Kidney (tissue), 2 donors: ENCODE measurements around a stretch of chr13.

DNA sequence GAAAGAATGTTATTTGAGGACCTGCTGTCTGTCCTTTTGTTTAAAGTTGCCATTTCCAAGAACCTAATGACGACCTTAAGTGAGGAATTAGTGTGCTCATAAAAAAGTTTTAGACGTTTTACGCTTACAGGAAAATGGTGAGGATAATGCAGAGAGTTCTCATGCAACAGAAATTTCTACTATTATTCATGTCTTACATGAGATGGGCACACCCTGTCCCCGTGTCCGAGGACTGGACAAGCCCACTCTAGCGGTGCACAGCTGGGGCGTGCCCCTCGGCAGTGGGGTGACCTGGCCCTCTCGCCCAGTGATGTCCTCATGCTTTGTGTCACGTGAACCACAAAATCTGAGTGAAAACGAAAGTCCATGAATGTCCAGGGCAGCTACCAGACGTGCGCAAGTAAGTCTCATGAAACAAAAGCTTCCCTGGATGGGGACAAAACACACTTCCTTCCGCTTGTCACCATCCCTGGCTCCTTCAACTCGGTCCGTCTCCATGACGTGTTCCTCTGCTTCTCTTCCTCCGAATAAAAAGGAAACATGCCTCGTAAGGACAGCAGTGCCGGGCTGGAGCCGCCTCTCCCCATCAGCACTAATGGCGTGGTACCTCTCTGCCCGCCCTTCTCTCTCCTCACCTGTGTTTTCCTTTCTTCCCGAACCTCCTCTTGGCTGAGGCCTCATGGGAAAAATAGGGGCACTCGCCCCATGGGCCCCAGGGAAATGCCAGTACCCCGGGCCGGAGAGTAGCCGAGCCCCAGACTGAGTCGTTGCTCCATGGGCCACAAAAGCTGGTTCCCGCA is 45.6 kb downstream of the ANKRD10 start:
- PRO-cap, result unidirectional peak, plus-strand start at position 369 of the sequence; bidirectional peak, plus-strand start at position 556 of the sequence, minus-strand start at position 480 of the sequence
- RRBS, result 46% methylated on average over 4 of the region's 30 CpGs

DNA sequence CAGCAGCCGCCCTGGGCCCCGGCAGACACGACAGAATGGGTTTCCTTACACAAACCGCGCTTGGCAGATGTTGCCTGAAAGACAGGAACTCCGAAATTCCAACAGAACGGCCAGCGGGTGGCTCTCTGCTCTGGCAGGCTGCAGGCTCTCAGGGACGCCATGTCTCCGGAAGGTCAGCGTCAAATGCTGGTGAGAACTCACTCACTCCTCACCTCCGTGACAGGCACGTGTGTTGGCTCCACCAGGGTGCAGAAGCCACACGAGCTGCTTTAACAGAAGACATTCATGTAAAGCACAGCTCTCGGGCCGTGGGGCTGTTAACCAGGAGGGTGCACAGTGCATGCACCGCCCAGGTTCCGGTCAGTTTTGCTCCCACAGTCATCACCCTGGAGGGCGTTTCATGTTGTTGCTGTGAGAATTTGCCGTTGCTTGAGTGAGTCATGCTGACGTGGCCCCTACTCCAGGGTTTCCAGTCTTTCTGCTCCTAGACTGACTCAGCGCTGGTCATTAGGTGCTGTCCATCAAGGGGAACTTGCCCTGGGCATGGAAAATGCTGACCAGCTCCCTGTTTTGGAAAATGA is 44.9 kb downstream of the ANKRD10 start:
- PRO-cap, result unidirectional peak, minus-strand start at position 184 of the sequence; bidirectional peak, plus-strand start outside the sequence, minus-strand start at position 342 of the sequence
- RRBS, result 26% methylated on average over 2 of the region's 22 CpGs

DNA sequence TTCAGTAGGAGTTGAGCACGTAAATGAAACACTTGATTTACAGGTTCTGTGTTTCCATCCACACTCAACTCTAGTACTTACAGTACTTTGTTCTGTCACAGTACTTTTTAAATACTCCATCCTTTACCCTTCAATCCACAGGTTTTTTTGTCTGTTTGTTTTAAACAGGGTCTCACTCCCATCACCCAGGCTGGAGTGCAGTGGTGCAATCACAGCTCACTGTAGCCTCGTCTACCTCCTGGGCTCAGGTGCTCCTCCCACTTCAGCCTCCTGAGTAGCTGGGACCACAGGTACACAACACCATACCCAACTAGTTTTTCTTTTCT is 16.5 kb downstream of the ANKRD10 start:
- PRO-cap, result no peak
- RRBS, result no CpG with 5 or more reads among the region's 2 CpGs

DNA sequence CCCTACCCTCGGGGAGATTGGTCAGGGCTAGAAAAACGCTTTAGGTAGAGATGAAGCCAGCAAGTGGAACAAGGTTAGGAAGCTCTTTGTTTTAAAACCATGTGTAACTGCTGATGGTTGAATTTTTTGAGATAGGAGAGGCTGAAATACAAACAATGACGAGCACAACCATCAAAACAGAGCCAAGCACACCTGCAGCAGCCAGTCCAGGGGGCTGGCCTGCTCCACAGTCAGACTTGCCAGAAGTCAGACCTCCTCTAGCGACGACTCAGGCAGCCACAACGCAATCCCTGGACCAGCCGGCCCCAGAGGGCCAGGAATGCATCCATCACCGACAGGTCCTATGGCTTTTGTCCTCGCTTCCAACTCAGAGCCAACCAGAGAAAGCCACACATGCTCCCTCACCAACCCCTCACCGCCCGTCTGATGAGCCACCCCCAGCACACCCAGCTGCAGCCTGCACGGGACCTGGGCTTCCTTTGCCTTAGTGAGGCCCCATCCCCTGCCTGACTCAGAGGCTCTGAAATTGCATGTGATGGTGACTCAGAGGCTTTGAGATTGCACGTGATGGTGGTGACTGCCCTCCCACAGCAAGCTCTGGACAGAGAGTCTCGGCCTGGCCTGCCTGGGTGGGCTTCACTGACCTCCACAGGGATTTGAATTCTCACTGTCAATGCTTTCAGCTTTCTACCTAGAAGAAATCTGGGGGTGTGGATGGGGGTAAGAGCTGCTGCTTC is 40.2 kb upstream of the ANKRD10 start:
- PRO-cap, result no peak
- RRBS, result no CpG with 5 or more reads among the region's 14 CpGs

- PRO-cap, result unidirectional peak, minus-strand start at chr13:111116385
- RRBS, result 7% methylated on average over 4 of the region's 18 CpGs
Observed at GRCh38 chr13:111116162-111116643, 1.1 kb downstream of the ARHGEF7 start.

- PRO-cap, result no peak
- RRBS, result no CpG with 5 or more reads among the region's 6 CpGs
Observed at GRCh38 chr13:111280700-111281012, 39.8 kb upstream of the TEX29 start.

- PRO-cap, result no peak
- RRBS, result no CpG with 5 or more reads among the region's 19 CpGs
Observed at GRCh38 chr13:111303623-111304381, 16.6 kb upstream of the TEX29 start.

- PRO-cap, result no peak
- RRBS, result 40% methylated on average over 5 of the region's 10 CpGs
Observed at GRCh38 chr13:111658149-111658552, 337.7 kb downstream of the TEX29 start.

DNA sequence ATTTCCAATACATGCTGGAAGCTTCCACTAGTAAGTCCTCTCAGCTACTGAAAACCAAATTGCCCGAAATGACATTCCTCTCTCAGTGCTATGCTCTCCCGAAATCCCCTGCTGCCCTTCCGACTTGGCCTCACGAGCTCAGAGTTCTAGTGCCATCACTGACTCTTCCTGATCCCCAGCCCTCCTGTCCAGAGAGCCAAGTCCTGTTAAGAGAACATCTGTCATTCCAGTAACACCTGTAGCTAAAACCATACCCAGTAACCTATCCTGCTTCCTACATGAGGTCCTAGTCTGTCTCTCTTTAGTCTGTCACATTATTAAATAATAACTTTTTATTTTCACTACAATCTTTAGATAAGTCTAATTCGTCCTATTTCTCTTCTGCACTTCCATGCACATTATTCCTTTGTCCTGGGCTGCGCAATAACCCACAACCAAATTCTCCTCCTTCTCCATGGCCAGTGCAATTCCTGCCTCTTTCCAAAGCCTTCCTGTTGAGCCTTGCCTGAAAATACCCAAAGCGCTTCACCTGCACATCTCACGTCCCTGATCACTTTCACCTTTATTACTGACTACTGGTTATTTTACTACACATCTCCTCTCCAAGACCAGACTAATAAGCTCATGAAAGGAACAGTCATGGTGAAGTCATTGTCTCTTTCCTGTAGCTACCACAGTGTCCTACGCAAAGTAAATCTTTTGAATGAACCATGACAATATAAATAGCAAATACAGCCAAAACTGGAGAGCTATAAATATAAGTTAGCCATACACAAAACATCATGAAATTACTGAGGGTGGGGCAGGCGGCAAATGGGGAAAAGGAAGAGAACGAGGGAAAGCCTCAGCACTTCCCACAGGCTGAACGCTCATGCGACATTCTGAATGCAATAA is 62.9 kb downstream of the TUBGCP3 start:
- PRO-cap, result no peak
- RRBS, result no CpG with 5 or more reads among the region's 13 CpGs

DNA sequence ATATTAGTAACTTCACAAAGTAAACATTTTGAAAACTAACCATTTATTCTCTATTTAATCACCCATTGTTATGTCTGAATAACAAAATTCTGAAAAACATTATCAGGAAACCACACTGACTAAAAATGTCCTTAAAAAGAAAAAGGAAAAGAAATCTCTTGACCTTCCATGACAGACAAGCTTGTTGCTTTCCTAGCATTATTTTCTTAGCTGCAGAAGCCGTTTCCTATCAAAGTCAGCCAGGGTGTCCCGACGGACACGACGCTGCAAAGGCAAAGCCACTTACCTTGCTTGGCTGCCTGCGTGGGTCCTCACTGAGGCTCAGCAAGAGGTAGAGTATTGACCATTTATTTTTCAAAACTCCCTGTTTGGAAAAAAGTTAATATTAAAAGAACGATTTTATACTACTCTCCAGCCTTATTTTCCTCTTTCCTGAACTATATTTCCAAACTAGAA is 28.9 kb downstream of the TUBGCP3 start:
- PRO-cap, result no peak
- RRBS, result no CpG with 5 or more reads among the region's 7 CpGs

GRCh38 chr13:112713583-112713974 is 23.7 kb downstream of the ATP11A start:
- PRO-cap, result no peak
- RRBS, result no CpG with 5 or more reads among the region's 8 CpGs

GRCh38 chr13:112768613-112769225 is 78.9 kb downstream of the ATP11A start:
- PRO-cap, result no peak
- RRBS, result 74% methylated on average over 7 of the region's 24 CpGs

DNA sequence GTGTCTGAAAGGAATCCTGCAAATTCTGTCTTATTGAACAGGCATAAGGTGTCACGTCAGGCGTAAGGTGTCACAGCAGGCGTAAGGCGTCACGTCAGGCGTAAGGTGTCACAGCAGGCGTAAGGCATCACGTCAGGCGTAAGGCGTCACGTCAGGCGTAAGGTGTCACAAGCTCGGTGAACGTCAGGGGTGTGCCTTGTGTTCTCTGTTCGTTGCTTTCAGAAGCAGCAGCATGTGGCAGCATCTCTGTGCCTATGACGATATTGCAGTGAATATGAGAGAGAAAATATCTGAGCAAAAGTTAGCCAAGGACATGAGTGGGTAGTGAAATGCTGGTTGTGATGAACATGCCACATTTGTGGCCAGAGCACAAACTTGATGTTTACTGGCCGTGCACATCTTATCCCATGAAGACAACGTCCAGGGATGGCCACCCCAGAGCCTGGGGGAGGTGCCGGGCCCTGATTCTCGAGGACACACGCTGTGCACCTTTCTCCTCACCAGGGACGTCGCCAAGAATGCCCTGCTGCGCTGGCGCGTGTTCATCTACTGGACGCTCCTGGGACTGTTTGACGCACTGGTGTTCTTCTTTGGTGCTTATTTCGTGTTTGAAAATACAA is 107.0 kb upstream of the MCF2L start:
- PRO-cap, result no peak
- RRBS, result no CpG with 5 or more reads among the region's 29 CpGs

DNA sequence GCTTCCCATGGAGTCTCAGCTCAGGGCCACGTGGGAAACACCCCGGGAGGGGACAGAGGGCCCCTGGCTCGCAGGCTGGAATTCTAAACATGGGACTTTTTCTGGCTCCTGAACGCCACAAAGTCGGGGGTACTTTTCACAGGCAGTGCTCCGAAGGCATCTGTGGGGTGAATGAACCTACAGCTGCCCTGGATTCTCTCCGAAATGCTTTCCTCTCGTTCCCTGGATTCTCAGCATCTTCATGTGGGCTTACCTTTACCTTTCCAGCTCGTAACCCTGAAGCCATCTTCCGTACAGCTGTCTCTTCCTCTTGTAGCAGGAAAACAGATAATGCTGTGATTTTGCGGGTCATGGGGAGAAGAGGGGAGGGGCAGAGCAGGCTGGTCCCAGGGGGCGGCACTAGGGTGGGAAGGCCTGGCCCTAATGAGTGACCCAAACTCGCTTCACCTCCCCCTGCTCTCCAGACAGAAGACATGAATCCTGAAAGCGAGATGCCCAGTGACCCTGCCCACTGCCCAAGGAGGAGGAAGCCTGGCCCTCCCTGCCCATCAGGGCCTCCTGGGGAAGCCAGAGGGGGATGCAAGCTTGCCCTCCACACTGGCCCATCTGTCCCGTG is 81.0 kb upstream of the MCF2L start:
- PRO-cap, result unidirectional peak, plus-strand start at position 178 of the sequence
- RRBS, result 75% methylated on average over 2 of the region's 15 CpGs

- PRO-cap, result no peak
- RRBS, result no CpG with 5 or more reads among the region's 12 CpGs
Observed at GRCh38 chr13:112959185-112959679, 9.8 kb upstream of the MCF2L start.

DNA sequence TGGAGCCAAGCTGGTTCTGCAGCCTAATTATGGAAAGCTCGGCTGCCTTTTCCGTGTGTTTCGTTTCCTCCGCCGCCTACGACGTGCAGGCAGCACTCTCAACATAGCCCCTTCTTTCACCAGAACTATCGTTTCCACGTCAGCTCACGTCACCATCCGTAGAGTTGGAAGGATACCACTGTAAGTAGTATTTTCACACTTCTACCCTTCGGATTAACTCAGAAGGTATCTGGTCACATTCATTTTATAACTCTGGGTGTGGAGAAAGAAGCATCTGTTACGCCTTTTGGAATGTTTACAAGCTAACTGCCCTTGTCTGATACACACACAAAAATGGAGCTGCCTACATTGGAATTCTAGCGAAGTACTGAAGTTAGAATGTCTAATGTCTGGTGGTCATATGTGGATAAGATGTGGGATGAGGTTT is 5.9 kb downstream of the MCF2L start:
- PRO-cap, result no peak
- RRBS, result no CpG with 5 or more reads among the region's 14 CpGs

DNA sequence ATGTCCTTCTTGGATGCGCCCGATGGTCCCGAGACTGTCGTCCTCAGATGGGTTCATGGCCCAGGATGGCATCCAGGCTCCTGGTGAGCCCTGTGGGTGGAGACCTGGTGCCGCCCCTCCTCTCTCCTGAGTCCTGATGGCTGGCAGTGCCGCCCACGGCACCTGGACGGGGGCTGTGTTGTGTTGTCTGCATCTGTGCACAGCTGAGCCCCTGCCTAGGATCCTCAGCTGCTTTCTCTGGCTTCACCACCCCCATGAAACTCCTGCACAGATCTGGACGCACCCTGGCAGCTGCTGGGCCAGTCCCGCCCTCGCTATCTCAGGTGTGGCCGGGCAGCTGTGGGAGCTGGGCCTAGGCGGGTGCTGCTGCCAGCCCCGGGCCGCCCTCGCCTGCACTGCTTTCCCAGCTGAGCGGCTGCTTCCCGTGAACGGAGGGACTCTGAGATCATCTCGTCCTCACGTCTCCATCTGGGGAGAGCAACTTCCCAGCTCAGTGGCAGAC is 27.7 kb downstream of the MCF2L start:
- PRO-cap, result no peak
- RRBS, result 87% methylated on average over 6 of the region's 21 CpGs

GRCh38 chr13:113000990-113002162 is 32.4 kb downstream of the MCF2L start:
- PRO-cap, result no peak
- RRBS, result 24% methylated on average over 31 of the region's 60 CpGs

GRCh38 chr13:113138698-113139560 is 16.3 kb downstream of the F10 start:
- PRO-cap, result no peak
- RRBS, result 84% methylated on average over 5 of the region's 17 CpGs

DNA sequence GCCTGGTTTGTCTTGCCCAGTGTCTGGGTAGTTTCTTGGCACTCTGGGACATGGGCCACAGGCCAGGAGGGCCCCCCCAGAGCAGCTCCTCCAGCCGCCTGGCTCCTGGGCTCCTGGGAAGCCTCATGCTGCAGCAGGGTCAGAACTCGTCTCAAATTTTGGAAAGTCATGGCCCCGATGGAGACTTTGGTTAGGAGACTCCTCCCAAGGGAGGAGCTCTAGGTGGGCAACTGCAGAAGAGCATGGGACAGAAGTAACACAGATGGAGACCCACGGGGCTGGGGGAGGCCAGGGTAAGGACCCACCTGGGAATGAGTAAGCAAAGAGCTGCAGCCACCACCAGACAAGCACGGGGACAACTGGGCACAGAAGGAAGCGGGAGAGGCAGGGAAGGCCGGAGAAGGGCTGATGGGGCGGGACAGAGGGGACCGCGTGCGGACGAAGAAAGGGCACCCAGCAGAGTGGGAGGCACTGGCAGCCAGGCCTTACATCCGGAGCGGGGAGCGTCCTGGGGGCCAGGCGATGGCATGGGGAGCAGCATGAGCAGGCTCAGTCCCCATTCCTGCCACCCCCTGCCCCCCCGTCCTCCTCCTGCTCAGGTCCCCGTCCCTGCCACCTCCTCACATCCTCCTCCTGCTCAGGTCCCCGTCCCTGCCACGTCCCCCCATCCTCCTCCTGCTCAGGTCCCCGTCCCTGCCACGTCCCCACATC is 2.9 kb downstream of the PROZ start:
- PRO-cap, result no peak
- RRBS, result 33% methylated on average over 4 of the region's 22 CpGs